M059J (cell line): ENCODE measurements around a stretch of chr15.

GRCh38 chr15:66172131-66172769 lies 81.3 kb downstream of the MEGF11 start:
- RAMPAGE, long total RNA: no peak

DNA sequence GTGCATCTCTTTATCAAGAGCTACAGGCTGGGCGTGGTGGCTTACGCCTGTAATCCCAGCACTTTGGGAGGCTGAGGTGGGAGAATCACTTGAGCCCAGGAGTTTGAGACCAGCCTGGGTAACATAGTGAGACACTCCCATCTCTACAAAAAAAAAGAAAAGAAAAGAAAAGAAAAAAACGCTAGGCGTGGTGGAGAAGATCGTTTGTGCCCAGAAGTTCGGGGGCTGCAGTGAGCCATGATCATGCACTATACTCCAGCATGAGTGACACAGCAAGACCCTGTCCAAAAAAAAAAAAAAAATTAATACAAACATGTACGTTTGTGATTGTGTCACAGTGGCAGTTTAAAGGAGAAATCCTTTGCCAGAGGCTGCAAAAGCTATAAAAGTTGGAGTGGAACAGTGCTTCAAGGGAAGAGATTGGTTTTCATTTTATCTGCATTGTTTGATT lies 909 bp upstream of the DIS3L start:
- RAMPAGE, long total RNA: no peak

GRCh38 chr15:66641628-66642270 lies 60.3 kb upstream of the SMAD6 start:
- RAMPAGE, long total RNA: no peak

- RAMPAGE, long total RNA: no peak
These were observed 46.1 kb upstream of the SMAD6 start for GRCh38 chr15:66655895-66656437.

DNA sequence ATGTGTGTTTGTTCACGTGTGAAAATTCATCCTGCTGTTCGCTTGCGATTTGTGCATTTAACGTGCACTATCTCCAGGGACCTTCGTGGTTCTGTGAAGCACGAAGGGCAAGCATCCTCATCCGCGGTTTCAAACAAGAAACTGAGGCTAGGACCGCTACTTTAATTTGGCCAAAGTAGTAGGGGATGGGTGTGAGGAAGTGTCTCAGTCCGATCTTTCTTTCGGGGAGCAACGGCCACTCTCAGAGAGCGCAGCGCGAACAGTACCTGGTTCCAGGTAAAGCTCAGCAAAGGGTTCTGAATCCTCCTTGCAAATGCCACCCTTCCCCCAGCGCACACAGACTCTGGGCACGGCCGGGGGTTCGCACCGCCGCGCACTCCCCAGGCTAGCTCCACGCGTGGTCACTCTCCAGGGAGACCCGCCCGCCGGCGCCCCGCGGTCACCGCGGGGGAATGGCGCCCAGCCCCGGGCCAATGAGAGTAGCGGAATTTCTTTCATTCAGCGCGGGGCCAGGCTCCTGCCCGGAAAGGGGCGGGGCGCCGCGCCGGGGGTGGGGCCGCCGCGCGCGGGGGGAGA lies 1.4 kb upstream of the SMAD6 start:
- RAMPAGE, long total RNA: no peak

DNA sequence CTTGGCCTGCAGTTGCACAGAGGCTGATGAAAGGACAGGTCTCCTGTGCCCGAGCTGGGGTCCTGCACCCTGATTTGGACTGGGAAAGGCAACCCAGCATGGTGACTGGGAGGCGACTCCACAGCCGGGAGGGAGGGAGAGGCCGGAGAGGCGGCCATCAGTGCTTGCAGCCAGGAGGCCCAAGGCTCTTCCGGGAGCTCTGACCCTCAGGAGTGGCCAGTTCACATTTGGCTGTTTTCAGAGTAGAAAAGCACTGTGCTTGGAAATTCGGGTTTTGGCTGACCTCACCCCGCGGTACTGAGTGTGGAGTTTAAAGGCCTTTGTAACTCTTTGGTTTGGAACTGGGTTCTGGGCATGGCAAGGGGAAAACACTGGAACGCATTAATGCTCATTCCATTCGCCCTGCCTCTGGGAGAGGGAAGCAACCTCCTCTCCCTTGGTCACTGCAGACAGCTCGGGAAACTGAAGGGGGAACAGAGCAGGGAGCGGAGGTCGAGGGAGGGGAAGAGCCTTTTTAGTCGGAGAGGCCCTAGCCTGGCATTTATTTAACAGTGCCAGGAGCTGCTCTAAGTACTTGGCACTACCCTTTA lies 32.0 kb downstream of the SMAD6 start:
- RAMPAGE, long total RNA: no peak

DNA sequence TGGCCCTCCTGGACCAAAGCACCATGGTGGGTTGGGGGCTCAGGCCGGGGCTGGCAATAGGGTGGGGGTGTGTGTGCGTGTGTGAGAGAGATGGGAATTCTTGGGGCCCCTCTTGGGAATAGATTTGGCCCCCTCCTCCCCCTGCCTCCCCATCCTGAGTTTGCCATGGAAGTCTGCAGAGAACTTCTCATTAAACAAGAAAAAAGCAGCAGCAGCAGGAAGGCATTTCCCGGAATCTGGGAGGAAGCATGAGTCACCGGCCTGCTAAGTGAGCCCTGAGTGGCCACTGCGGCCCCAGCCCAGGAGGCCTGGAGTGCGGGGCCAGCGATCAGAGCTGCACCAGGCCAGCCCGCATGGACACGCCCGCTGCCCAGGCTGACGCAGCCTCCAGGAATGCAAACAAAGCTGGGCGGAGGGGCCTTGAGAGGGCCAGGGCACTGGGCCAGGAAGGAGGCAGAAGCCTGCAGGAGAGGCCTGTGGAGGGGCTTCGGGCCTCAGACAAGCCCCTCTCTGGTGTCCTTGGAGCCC lies 101.0 kb downstream of the SMAD6 start:
- RAMPAGE, long total RNA: no peak

DNA sequence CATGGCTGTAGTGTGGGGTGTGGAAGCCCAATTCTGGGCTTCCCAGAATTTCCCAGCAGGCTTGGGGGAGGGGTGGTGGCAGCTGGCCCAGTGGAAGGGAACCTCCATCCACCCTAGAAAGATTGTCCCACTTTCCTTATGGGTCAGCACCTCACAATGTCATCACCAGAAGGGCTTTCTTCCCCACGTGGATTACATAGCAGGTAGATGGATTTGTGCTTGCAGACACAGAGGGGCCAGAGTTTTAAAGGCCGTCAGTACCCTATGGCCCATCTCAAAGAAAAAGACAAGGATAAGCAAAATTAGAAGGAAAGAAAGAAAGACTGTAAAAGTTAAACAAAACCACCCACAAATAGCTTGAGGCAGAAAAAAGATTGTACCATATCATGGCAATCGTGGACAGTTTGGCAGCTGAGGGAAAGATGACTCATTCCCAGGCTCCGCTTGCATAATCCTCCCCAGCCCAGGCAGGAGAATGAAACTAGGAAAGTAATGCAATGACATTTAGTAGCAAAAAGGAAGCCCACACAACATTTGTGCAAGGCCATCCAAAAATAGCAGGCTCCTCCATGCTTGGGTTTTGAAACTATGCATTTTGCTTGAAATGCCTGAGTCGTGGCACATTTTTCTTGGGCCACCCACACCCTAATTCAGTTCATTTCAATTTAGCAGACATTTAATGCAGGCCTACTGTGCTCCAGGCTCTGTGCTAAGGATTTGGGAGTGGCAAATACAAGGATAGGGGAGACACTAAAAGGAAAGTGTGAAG lies 41.1 kb upstream of the SMAD3 start:
- RAMPAGE, long total RNA: no peak

- RAMPAGE, long total RNA: no peak
These were observed 31.9 kb upstream of the SMAD3 start for GRCh38 chr15:67033454-67033921.

DNA sequence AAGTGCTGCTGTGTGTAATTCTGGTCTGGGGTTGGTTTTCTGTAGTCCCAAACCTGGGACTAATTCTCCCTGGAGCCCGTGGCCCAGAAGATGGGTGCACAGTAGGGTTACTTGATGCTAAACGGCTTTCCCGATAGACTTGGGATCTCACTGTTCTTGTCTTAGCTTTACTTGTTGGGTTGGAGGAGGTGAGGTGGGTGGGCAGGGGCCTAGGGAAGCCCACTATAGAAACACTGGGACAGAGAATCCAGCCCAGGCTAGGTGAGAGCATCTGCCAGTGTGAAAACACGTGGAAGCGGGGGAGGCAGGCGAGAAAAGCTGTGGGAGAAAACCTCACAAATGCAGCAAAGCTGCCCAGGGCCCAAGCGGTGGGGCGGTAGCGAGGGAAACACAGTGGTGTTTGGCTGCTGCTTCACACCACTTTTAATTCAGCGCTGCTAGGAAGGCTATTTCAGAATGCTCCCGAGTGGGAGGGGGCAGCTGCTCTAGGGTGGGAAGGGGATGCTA lies 22.8 kb downstream of the SMAD3 start:
- RAMPAGE, long total RNA: no peak

DNA sequence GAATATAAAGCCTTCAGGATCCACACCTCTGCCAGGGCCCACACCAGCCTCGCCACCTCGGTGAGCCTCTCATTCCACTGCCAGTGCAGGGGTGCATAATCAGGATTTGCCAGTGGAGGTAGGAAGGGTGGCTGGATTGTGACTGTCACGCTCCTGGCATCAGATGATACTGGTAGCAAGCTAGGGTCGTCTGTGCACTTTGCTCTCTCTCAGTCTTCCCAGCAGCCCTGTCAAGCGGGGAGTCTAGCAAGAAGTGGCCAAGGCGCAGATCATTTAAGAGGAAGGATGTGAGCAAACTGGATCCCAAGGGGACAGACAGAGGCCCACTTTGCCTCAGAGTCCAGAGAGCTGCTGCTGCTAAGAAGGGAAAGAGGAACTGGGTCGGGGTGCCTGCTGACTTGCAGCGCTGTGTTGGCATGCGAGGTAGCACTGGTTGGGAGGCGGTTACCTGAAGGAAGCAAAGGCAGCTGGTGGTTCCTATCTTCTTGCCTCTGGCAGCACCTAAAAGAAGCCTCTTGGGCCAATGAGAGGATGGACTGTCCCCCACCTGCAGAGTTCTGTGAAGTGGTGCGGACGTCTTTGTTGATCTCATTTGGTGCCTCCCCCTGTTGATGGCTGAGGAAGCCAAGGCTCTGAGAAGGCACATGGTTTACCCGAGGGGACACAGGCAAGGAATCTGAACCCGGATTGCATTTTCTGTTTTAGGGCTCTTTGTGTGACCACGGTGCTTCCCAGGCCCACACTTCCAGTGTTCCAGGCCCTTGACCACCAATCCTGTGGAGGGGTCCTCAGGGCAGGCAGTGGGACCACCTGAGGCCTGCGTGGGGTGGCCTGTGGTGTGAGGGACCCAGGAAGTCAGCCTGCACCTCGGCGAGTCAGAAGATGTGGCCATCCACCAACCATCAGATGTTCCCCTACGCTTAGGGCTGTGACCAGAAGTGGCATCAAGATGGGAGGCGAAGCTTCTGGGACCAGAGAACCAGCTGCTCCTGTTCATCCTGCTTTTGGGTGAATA lies 28.2 kb downstream of the SMAD3 start:
- RAMPAGE, long total RNA: no peak

- RAMPAGE, long total RNA: no peak
These were observed 36.5 kb downstream of the SMAD3 start for GRCh38 chr15:67101760-67102454.

GRCh38 chr15:67116860-67117450 lies 51.6 kb downstream of the SMAD3 start:
- RAMPAGE, long total RNA: no peak

DNA sequence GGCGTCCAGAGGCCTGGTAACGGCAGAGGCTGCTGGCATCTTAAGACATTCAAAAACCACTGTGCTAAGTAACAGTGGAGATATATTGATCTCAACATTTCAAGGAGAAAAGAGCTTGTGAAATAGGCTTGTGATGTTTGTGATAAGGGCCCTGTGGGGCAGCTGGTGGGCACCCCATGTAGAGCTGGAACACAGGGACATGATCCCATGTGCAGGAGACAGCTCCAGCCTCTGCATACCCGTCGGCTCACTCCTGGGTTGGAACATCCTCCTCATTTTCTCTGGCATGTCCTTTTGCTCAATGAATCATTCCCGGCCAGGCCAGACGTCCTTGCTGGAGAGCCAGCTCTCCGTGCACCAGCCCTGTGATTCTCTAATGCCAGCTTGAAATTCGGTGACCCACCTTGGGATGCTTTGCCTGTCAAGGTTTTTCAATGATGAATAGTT lies 77.3 kb downstream of the SMAD3 start:
- RAMPAGE, long total RNA: no peak

- RAMPAGE, long total RNA: no peak
These were observed 89.1 kb downstream of the AAGAB start for GRCh38 chr15:67165305-67165900.

GRCh38 chr15:67201510-67202875 lies 52.5 kb downstream of the AAGAB start:
- RAMPAGE, long total RNA: no peak

DNA sequence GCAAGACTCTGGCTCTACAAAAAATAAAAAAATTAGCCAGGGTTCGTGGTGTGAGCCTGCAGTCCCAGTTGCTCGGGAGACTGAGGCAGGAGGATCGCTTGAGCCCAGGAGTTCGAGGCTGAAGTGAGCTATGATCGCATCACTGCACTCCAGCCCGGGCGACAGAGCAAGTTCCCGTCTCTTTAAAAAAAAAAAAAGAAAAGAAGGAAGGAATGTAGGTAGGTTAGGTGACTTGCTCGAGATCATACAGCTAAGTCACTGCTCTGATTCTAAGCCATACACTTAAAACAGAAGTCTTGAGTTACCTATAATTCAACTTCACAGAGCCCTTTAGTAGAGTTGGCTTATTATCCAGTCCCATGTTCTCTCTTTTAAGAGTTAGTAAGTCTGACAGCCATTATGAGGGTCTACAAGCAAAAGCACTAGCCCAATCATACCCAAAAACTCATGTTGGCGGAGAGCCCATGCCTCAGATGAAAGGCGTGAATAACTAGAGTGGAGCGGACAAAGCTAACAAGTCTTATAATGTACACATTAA lies 819 bp downstream of the AAGAB start:
- RAMPAGE, long total RNA: no peak

DNA sequence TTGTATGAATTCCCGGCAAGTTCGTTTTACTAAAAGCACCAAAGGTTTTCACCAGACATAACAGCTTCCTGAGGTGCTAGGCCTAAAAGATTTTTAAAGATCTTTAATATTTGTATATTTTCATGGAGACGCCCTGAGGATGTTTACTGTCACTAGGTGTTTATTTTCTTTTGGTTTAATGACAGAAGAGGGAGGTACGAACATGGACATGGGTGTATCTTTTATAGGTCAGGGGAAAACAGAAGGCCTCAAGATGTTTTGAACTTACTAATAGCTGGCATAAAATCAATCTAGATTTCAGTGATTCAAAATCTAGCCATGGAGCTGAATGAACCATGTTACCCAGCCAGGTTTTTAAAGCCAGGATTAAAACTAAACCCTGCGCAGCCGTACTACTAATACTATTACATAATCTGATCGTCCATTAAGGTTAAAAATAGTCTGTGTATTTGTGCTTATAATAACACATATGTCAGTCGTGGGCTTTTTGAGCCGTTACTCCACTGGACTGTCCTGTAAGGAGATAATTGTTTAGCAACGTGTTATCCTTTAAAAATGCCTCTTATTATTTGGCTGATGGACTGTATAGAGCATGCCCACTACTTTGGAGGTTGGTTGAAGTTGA lies 1.2 kb downstream of the C15orf61 start:
- RAMPAGE, long total RNA: no peak

DNA sequence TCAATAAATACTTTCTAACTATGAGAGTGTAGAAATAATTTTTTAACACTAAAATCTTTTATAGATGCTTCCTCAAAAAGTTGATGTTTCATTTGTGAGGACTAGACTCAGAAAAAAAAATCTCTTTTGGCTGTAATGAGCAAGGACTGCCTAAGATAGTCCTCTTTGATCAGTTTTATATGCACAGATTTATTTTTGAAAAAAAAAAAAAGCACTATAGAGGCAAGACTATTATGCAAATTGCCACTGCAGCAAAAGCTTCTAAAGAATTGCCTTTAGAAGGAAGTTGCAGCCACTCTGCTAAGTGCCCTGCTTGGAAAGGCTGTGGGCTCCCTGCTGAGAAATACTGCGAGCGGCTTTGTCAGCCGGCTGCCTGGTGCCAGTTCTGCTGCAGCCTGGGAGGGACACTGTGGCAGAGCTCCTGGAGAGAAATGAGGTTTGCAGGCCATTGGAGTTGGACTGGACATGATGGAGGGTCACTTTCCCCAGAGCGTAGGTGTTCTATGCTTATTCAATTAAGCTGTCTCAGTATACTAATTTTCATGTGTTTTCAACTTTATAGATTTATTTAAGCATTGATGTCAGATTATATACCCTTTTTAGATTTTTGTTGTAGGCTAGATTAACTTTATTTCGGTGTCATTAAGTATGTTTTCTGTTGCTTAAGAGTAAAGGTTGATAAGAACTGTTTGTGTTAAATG lies 6.4 kb downstream of the MAP2K5 start:
- RAMPAGE, long total RNA: no peak

DNA sequence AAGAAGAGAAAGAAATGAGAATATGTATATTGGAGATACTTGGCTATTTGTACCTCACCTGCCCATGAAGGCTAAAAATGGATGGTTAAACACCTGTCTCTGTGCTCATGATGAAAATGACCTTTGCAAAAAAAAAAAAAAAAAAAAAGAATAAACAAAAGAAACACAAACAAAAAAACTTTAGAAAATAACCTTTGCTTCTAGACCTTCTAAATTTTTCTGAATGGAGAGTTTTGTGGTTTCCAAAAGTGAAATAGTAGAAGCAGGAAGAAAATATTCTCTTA lies 52.1 kb downstream of the PIAS1 start:
- RAMPAGE, long total RNA: no peak